Right cardiac atrium (tissue), 1 donor: ENCODE measurements around the genes PRSS3, C9orf24 and FAM219A.

GRCh38 chr9:33762005-33762673 is 33.2 kb upstream of the PRSS3 start:
- PRO-cap: no peak

DNA sequence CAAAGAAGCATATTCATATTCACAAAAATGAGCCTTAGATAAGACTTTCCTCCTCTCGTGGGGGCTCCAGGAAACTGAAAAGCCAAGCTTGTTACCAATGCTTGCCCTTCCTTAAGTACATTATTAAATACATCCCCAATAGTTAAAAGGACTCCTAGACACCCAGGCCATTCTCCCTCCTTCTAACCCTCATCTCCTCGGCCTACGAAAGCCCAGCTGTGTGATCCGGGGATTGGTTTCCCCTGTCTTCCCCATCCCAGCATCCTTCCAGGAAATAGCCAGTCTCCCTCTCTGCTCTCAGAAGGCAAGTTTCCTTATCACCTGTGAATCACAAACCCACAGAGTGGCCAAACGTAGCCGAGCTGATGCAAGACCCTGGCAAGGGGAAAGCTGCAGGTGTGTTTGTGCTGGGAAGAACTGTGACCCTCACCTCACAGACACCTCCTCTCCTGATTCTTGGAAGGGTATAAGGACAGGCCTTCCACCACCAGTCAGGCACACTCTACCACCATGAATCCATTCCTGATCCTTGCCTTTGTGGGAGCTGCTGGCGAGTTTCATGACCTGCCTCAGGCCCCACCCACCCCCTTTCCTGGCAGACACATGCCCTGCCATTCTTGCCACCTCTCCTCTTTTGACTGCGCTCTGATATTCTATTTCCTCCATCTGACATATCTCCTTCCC is at the start of gene PRSS3:
Gene PRSS3, plus strand, starts transcription at position 498 of the 684 bp plus-strand sequence.
- PRO-cap: no peak

DNA sequence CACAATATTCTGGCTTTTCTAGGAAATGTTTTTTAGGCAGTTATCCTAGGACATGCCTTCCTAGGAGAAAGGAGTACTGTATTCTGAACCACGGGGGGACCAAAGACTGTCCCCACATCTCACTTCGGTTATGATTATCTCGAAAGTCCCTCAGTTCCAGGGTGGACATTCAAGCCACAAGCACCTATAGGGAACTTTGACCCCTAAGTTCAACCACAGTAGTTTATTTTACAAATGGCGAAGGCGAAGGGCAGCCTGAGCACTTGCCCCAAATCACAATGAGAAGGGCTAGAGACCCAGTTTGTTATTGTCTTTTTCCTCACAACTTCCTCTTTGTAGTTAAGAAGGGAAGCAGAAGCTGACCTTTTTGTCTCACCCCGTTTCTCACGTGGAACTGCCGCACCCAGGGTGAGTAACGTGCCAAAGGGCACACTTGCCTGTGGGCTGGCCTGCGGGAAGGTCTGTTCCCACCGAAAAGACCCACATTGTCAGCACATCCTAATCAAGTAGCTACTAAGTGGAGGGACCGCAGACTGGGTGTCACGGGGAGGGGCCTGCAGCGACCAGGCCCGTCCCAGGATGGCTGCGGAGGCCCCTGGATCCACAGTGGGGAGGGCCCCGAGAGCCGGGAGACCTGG is 659 bp upstream of the UBE2R2 start:
- PRO-cap: unidirectional peak, plus-strand start at position 436 of the sequence

DNA sequence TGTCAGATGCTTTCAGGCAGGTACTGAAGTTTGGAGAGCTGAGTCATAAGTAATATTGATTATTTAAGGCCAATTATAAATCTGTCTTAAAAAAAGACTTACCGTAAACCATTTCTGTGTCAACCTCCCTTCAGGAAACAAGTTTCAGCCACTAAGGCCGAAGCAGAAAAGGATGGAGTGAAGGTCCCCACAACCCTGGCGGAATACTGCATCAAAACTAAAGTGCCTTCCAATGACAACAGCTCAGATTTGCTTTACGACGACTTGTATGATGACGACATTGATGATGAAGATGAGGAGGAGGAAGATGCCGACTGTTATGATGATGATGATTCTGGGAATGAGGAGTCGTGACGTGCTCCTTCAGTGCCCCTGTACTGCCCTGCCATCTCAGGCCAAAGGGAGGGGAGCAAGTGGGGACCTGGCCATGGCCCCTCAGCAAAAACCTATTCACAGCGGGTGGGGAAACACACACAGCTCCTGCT is 100.0 kb downstream of the UBE2R2 start:
- PRO-cap: no peak

- PRO-cap: no peak
Observed at GRCh38 chr9:34254596-34254966, 74.5 kb downstream of the KIF24 start.

- PRO-cap: no peak
Observed at GRCh38 chr9:34374869-34375654, 1.6 kb downstream of the MYORG start.

GRCh38 chr9:34397522-34398015 is at the start of gene C9orf24:
TSS of gene C9orf24 (minus strand) at chr9:34397810.
- PRO-cap: no peak

DNA sequence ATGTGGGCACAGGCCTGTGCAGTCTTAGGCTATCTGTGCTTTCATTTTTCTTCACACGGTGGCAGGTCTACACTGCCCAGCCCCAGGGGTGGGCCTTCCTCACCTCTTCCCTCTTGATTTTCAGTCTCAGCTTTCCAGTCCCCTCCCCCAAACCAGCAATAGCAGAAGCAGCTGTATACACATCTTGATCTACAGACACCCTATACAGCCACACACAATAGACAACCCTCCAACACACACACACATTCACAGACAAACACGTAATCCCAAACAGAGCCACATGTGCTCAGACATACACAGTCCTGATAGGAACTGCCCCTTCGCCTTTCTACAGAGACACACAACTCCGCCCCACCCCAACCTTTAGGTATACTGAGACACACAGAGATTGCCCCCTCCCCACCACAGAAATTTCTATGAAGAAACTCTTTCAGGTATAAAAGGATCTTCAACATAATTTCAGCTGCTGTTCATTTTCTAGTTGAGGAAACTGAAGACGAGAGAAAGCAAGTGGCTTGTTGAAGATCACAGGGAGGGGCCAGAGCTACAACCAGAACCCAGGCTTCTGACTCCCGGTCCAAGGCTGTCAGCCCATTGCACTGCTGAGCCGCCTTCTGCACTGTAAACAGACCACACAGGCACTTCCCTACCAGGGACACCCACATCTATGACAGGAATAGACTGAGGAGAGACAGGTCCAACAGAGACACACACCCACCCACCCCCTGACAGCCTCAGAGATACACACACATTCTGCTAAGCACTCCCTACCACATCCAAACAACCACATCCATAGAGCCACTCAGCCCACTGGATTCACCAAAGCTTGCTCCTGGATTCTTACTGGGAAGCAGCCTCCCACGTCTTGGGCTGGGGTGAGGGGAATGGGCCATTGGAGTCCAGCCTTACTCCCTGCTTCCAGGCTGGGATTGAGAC is 1.9 kb upstream of the C9orf24 start:
- PRO-cap: no peak

DNA sequence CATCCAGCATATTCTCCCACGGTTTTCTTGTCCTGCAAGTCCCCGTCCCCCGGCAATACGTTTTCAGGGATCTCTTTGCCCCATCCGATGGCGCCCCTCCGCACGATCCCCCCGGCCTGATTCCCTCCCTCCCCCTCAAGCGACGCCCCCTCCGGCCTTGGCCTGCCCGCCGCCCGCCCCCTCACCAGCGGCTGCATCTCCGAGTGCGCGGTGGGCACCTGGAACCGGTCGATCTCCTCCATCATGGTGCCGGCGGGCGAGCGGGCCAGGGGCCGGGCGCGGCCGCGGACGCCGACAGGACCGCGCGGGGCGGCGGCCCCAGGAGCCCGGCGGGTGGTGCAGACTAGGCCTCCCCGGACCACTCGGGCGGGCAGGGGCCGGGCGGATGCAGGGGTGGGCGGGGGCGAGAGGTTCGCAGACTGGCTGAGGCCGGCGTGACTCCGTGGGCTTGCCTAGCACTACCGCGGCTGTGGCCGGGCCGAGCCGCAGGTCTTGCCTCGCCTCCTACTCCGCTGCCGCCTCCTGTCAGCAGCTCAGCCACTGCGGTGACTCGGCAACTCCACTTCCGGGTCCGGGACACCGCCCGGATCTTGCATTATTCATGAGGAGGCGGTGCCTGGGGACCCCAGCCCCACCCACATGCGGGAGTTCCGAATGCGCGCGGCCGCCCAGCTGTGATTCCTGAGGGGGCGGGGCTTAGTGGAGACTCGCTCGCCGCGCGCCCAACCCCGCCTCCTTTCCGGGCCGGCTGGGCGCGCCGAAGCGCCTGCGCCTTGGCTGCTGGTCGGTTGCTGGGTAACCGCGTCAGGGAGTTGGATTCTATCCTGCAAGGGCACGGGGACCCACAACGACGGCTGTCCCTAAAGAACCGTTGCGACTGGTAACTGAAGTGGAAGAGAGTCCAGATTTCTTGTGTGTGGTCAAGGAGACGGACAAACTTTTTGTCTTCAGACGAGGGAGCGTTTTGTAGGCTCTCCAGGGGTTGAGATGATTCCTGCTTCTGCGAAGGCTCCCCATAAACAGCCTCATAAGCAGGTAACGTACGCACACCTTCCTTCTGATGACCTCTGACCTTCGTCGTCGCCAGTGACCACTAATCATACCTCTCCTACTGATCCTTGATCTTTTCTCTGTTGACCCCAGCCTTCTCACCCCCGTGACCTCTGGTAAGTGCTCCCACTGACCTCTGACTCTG is at the start of gene FAM219A:
Gene FAM219A, minus strand, starts transcription at position 552 of the 1,195 bp plus-strand sequence.
- PRO-cap: unidirectional peak, minus-strand start at position 524 of the sequence

DNA sequence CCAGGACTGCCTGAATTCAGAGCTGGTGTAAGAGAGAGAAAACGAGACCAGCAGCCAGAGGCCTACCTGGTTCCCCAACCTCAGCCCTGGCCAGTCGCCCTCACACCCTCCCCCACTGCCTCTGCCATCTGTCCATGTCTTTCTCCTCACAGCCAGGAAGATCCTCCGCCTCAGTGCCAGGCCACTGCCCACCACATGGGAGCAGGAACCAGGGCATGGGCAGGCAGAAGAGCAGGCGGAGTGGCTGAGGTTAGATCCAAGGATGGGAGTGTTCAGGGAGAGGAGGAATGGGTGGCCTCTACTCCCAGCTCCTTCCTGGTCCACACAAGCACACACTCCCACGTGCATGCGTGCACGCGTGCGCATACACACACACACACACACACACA is 18.3 kb downstream of the CNTFR start:
- PRO-cap: no peak

GRCh38 chr9:34630347-34630655 is 1.4 kb upstream of the ARID3C start:
- PRO-cap: no peak

DNA sequence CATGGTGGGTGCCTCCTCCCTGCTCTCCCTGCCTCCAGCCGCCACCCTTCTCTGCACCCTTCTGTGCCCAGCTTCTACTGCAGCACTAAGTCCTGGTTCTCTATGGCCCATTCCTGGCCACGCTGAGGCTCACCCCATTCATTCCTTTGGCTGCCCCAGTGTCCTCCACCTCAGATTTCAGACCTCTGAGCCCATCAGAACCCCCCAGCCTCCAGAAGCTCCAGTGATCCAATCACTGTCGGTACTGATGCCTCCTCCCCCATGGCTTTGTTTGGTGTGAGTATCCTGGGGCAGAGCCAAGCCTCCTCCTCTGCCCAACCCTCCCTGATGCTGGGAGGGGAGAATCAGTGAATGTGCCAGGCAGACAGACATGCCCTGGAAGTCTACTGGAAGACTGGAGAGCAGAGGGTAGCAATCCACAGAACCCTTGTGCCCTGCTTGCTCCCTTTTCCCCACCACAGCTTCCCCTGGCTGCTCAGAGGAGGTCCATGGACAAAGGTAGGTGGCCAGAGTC is 1.8 kb upstream of the ARID3C start:
- PRO-cap: no peak

- PRO-cap: no peak
Observed at GRCh38 chr9:34647489-34648185, 1.2 kb downstream of the GALT start.

GRCh38 chr9:34653069-34654145 is 1.4 kb downstream of the IL11RA start:
- PRO-cap: no peak

DNA sequence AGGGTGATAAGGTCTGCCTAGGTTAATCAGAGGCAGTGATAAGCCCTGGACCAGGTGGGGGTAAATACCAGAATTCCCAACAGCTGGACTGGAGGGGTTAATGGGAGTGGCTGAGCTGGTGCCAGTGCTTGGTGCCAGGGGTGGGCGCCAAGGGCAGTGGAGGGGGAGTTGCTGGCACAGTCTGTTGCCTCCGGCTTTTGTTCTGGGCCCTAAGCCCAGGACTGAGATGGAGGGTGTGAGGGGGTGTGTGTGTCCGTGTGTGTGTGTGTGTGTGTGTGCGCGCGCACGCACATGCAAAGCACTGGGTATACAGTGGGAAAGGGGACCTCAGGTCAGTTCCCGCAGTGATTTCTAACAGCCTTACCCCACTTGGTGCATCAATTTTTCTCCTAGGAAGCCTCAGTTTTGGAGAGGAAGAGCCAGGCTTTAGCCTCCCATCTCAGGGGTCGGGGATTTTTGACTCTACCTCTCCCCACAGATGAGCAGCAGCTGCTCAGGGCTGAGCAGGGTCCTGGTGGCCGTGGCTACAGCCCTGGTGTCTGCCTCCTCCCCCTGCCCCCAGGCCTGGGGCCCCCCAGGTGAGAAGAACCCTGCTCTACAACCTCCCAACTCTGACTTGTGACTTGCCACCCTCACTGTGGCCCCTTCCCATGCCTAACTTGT is 2.9 kb downstream of the IL11RA start:
- PRO-cap: no peak

DNA sequence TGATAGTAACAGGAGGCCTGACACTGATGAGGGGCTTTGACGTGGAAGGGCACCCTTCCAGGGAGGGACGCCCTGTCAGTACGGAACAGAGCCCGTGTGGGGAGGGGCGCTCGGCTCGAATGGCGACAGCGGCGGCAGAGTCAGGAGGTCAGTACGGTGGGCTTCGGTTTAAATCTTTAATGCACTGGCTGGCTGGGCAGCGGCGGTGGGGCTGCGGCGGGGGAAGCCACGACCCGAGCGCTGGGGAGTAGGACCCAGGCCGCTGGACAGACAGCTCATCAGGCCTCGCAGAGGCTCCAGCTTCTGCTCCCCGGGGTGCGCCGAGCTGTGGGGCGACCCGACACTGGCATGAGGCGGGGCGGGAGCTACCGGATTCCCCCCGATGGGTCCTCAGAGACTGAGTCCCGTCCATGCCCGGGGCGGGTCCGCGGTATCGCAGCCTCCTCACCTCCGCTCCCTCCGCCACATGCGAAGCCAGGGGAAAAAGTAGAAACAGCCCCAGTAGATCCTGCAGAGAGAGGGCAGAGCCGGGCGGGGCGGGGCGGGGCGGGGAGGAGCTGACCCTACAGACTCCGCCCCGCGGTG is 887 bp downstream of the ENSG00000187186 start:
- PRO-cap: bidirectional peak, plus-strand start outside the sequence, minus-strand start at position 476 of the sequence

GRCh38 chr9:35102037-35102448 is 888 bp downstream of the STOML2 start:
- PRO-cap: no peak

DNA sequence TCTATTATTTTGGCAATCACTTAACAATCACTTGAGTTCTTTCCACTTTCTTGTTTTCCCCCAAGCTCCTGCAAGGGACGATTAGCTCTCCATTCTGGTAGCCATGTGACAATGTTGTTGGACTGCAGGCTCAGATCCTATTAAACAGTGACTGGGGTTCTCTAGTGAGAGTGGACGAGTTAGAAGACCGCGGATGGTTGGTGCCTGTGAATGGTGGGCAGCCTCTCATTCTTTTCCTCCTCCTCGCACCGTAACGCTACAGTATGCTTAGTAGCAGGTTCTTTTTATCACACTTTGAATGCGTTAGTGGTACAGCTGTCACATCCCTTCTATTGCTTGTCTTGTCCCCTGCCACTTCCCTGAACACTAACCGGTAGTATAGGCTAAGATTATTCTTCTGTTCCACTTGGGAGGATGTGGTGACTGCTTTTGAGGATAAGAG is 636 bp downstream of the UNC13B start:
- PRO-cap: no peak

DNA sequence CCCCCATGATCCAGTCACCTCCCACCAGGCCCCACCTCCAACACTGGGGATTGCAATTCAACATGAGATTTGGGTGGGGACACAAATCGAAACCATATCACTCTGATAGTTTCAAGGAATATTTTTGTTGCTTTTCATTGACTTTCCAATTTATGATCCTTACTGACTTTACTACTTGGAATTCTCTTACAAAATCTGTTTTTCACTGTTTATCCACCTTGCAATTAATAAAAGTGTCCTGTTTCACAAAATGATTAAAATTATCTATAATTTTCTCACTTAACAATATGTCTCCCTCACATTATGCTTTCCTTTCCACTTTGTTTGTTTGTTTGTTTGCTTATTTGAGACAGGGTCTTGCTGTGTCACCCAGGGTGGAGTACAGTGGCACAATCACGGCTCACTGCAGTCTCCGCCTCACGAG is 46.9 kb downstream of the UNC13B start:
- PRO-cap: no peak

DNA sequence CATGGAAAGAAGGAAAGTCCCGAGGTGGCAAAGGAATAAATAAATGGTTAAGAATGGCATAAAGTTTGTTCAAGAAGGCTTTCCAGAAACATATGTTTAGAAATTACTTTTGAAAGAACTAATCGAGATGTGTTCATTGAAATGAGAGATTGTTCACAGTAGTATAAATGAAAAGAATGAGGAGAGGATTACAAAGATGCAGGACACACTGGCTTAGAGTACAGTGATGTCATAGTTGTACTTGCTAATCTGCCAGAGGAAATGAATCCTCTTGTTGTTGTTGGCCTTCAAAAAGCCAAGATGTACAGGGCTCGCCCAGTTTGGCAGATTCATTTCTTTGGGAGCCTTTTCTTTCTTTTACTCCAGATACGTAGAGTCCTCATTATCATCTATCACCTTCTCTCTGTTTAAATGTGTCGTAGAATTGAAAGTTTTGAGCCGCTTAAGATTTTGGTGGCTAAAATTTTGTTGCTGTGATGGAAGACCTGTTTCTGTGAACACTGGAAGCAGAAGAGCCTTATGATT is 116.1 kb downstream of the UNC13B start:
- PRO-cap: no peak